ENCODE measurements around a stretch of chr17.

- PRO-cap, 2 experiments = no peak in any of the 2 experiments
Observed at GRCh38 chr17:83098485-83099296, 19.3 kb downstream of the METRNL start.

DNA sequence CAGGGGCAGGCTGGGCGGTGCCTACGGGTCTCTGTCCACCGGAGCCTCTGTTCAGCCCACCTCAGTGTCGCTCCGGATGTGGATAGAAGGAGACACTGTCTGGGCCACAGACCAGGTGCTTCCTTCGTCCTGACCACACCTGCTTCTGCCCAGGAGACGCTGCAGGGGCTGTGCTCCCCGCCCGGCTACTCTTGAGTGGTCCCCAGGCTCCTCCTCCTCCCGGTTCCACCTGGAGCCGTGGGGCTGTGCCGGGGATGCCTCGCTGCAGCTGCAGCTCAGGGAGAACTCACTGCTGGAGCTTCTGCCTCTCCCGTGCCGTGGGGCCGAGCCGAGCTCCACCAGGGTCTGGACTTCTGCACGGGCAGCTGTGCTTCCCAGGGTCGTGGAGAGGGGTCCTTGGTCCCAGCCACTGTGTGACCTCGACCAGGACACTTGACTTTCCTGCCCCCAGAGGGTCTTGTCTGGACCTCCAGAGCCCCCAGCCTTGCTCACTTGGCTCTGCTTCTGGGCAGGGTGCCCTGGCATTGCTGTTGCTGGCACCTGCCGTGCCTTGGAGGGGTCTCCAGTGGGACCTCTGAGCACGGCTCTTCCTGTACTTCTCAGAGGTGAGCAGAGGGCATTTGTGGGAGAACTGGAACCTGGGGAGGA lies 21.7 kb downstream of the METRNL start:
- PRO-cap, 2 experiments = no peak in any of the 2 experiments

- PRO-cap, 2 experiments = no peak in any of the 2 experiments
Observed at GRCh38 chr17:83110773-83111417, 31.5 kb downstream of the METRNL start.

DNA sequence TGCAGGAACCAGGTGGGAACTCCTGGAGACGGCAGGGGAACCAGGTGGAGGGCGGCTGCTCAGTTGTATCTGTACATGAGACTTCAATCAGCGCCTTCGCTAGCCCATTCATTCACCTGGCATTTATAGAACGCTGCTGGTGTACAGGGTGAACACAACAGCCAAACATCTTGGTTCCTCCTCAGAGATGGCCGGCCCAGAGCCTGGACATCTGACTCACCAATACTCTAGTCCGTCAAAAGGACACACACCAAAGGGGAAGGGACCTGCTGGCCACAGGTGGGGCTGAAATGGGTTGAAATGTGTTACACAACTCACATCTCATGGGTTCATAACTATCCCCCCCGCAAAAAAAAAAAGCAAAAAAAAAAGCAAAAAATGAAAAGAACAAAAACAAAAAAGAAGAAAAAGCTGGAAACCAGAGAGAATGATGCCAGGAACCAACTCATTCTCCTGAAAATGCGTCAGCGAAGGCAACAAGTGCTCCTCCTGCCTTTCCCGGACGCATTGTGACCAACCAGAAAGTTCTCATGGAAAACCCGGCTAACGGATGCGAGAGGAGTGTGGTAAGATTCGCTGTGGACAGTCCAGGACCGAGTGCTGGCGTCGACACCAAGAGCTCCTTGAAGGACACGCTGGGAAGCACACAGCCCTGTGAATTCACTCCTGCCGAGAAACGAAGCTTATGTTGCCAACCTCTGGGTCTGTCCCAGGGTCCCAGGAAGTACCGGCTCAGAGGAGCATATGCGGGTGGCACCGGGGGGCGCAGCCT lies 43.3 kb downstream of the METRNL start:
- PRO-cap, 2 experiments = no peak in any of the 2 experiments

- PRO-cap, 2 experiments = no peak in any of the 2 experiments
Observed at GRCh38 chr17:83148936-83149135, 69.4 kb downstream of the METRNL start.

- PRO-cap, 2 experiments = no peak in any of the 2 experiments
Observed at GRCh38 chr17:83194984-83195403, 115.6 kb downstream of the METRNL start.

DNA sequence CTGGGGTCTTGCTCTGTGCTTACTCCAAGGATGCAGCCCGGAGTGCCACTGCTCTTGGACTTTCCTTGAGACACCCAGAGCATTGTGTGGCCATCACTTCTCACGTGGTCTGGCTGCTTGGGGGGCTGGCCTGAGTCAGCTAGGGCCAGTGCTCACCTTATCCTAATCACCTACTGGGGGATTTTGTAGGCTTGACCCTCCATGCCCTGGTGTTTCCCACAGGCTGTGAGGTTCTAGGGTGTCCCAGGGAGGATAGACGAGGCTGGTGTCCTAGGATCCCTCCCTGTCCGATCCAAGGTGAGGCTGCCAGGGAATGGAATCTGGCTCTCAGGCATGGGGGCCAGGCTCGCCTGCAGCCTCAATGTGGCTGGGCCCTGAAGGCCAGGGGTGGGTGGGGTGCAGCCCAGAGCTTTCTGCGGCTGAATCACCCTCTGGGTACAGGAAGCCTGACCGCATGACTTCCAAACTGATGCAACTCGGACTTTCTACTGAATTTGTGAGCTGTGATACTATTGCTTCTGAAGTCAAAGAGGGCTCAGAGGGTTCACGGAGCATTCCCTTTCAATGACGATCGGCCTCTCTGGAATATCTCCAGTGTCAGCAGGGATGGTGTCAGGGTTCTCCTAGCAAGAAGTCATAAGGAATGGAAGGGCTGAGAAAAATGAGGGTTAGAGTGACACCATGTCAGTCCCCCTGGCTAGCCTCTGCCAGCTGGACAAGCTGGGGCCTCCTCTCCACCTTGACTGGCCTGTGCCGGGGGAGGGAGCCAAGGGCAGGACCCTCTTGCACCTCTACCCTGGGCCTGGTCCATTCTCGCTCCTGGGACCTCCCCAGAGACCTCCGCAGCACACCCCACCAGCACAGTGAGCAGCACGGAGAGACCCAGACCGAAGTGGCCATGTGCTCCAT lies 123.7 kb downstream of the METRNL start:
- PRO-cap, 2 experiments = peak in 2 of 2 experiments; most common plus-strand start position 527 of the sequence (in 2); most common minus-strand start position 363 of the sequence (in 1)